LHCN-M2 (cell line): ENCODE measurements around the genes TSC22D1 and GTF2F2.

GRCh38 chr13:44243085-44243952 lies 82.3 kb upstream of the SMIM2 start:
- RAMPAGE, long total RNA: no peak

GRCh38 chr13:44274756-44275362 lies 98.8 kb upstream of the SERP2 start:
- RAMPAGE, long total RNA: no peak

DNA sequence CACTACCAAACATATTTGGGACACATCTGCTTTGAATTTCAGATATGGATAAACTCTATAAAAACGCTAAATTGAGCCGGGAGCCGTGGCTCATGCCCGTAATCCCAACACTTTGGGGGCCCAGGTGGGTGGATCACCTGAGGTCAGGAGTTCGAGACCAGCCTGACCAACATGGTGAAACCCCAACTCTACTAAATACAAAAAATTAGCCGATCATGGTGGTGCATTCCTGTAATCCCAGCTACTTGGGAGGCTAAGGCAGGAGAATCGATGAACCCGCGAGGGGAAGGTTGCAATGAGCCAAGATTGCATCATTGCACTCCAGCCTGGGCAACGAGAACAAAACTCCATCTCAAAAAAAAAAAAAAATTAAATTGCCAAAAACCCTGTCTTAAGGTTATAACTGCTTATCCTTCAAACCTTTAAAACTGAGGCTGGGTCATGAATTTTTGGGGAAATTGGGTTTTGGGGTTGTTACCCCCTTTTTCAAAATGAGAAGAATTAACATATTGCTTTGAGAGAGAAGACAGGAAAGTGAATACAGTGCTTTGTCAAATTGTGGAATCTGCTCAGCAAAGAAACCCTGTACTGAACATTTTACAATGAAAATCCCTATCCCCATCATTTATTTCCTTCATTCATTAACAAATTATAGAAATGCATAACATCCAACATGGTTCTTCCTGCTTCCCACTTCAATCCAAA lies 13.2 kb downstream of the TSC22D1 start:
- RAMPAGE, long total RNA: no peak

DNA sequence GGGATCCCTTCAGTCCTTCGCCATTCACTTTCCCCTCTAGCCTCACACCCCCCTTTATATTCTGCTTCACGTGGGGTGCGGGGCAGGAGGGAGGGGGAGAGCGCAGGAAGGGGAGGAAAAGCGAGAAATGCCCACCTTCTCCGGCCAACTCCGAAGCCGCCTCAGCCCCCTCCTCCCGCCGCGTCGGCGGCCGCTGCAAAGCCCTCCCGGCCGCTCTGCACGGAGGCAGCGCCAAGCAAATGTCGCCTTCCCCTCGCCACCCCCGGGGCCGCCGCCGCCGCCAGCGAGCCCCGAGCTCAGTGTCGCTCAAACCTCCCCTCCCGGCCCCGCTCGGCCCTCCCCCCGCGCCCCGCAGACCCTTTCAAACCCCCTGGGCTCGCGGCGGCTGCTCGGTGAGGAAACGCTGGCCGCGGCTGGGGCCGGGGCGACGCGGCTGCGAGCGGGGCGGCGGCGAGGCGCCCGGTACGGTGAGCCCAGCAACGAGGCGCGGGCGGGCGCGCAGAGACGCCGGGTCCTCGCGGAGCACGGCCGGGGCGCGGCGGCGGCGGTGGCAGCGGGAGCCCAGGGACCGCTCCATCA lies at the start of gene TSC22D1:
TSS of gene TSC22D1 (minus strand) at position 31 of the 579 bp plus-strand sequence.
- RAMPAGE, long total RNA: no peak

GRCh38 chr13:44577210-44578010 lies 1.3 kb upstream of the TSC22D1 start:
- RAMPAGE, long total RNA: no peak

- RAMPAGE, long total RNA: no peak
These were observed 116.0 kb upstream of the TSC22D1 start for GRCh38 chr13:44692050-44692575.

DNA sequence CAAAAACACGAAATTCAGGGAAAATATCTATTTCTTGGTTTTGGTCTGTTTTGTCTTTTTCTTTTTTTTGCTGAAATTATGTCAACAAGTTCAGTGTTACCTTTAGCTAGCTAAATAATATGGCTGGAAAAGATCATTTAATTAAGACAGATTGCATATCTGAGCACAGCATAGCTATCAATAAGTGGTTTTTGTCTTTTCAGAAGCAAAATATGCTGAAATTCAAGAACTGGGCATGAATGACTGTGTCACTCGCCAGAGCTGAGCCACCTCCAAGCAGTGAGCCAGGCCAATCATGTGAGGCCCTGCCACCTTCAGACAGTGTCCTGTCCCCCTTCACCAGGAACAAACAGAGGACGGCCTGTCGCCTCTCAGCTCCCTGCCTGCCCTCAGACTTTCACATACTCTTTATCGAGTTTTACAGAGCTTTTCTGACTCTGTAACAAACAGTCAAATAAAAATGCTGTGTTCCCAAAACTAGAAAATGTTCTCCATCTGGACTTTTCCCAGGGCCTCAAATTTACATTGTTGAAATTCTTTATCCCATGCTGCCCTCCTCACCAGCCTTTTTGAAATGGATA lies 171.0 kb upstream of the TSC22D1 start:
- RAMPAGE, long total RNA: no peak

GRCh38 chr13:44853587-44854052 lies 135.7 kb downstream of the NUFIP1 start:
- RAMPAGE, long total RNA: no peak

- RAMPAGE, long total RNA: no peak
These were observed 121.4 kb downstream of the NUFIP1 start for GRCh38 chr13:44867819-44868266.

DNA sequence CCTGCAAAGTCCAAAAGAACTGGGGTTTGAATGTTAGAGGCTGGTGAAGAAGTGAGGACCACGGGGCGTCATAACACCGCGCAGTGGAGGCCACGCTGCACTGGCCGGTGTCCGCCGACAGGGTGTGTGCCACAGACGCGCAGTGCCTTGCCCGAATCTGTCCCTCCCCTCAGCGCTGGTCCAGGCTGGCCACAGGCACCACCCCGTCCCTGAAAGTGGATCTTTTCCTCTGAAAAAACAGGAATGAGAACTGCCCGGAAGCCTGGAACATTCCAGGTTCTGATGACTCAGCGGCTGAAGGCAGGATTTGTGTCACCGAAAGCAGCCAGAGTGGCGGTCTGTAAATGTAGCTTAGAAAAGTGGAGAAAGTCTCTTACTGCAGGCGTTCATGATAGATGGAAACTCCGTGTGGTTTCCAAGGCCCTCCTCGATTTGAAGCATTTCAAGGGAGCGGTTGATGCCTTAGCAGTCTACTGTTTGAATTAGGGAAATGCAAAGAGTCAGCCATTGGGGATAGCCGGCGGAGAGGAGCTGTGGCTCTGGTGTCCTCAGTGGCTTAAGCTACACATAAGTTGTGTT lies 70.9 kb downstream of the NUFIP1 start:
- RAMPAGE, long total RNA: no peak

GRCh38 chr13:45120098-45121130 lies at the start of gene GTF2F2:
Gene GTF2F2 (plus strand): TSS chr13:45120510.
- RAMPAGE, long total RNA: start-site peak on the plus strand at chr13:45120520-45120536, 153 reads

- RAMPAGE, long total RNA: no peak
These were observed 7.9 kb downstream of the TPT1 start for GRCh38 chr13:45332798-45333699.

DNA sequence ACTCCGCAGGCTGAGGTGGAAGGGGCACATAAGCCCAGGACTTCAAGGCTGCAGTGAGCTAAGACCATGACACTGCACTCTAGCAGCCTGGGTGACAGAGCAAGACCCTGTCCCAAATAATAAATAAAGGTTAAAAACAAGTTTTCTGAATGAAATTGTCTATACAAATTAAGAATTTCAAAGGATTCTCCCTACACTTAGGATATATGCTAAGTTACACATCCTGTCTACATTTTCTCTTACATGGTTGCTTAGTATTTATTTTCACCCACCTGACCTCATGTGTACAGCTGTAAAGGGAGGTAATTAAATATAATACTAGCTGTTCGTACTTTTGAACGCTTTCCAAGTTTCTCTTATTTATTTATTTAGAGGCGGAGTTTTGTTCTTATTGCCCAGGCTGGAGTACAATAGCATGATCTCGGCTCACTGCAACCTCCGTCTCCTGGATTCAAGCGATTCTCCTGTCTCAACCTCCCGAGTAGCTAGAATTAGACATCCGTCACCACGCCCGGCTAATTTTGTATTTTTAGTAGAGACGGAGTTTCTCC lies 1.4 kb downstream of the SLC25A30 start:
- RAMPAGE, long total RNA: no peak

DNA sequence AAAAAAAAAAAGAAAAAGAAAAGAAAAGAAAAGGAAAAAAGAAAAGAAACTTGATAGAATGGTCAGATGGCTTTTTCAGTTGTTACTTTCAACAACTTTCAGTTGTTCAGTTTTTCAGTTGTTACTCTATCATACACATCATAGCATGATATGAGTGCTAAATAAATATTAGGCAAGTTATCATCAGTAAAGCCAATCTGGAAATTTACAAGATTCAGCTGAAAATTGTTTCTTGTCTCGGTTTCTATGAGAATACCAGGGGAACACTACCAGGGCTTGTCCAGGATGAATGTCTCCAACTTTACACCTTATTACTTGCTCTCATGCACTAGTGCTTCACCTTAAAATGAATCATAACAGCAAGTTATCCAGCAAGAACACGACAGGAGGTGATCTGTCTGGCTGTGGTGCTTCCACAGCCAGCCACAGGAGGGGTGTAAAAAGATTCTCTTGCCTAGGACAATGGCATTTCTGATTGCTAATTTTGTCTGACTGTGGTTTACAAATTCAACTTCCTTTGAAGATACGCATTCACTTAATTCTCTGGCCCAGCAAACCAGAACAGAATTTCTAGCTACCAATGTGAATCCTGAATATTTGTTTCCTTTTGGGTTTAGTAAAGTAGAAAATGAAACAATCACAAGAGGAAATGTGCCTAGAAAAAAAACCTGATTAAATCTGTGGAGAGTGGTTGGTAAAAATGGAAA lies 23.2 kb upstream of the COG3 start:
- RAMPAGE, long total RNA: no peak

GRCh38 chr13:45461283-45461888 lies 3.4 kb upstream of the COG3 start:
- RAMPAGE, long total RNA: no peak

DNA sequence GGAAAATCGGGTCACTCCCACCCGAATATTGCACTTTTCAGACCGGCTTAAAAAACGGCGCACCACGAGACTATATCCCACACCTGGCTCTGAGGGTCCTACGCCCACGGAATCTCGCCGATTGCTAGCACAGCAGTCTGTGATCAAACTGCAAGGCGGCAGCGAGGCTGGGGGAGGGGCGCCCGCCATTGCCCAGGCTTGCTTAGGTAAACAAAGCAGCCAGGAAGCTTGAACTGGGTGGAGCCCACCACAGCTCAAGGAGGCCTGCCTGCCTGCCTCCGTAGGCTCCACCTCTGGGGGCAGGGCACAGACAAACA lies 29.7 kb upstream of the ERICH6B start:
- RAMPAGE, long total RNA: no peak

- RAMPAGE, long total RNA: no peak
These were observed 2.8 kb downstream of the CPB2 start for GRCh38 chr13:46101987-46102469.

- RAMPAGE, long total RNA: no peak
These were observed 16.2 kb upstream of the CPB2 start for GRCh38 chr13:46121041-46121486.

GRCh38 chr13:46150725-46151425 lies 31.1 kb downstream of the LCP1 start:
- RAMPAGE, long total RNA: no peak

DNA sequence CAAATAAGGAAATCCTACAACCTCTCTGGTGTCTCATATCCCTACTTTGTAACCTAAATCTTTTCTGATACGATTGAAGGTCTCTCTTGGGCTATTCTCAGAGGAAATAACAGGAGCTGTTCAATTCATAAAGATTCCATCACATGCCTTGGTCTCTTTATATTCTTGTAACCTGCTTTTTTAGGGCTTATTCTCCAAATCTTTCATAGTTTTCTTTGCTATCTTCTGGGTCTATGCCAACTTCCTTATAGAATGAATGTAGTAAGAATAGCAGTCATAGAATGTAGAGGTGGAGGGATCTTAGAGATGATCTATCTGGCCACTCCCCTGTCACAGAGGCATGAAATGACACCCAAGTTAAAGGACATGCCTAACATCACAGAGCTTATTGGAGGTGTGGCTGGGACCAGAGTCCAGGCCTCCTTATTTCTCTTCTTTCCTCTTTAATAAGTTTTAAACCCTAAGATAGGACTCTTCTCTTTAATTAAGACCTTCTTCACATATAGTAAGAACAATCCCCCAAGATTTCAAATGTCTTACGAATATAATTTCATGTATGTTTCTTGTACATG lies 13.2 kb downstream of the LCP1 start:
- RAMPAGE, long total RNA: no peak